Metastatic Breast Carcinoma in the Ovary (tissue), 3 donors: ENCODE results near the genes SLC26A3, DLD, LRRN3 and ZNF277.

- PRO-cap, 3 experiments: no peak in any of the 3 experiments
Observed at GRCh38 chr7:107638570-107639390, 21.8 kb upstream of the SLC26A4 start.

GRCh38 chr7:107763577-107763878, 19.6 kb downstream of the CBLL1 start:
- PRO-cap, 3 experiments: no peak in any of the 3 experiments

GRCh38 chr7:107802985-107803896, at the start of gene SLC26A3:
TSS of gene SLC26A3 (minus strand) at chr7:107803223.
- PRO-cap, 3 experiments: no peak in any of the 3 experiments

GRCh38 chr7:107890763-107891959, at the start of gene DLD:
TSS of gene DLD (plus strand) at chr7:107891183.
- PRO-cap, 3 experiments: peak in 3 of 3 experiments; most common plus-strand start chr7:107891170 (in 3); most common minus-strand start chr7:107891044 (in 2)

DNA sequence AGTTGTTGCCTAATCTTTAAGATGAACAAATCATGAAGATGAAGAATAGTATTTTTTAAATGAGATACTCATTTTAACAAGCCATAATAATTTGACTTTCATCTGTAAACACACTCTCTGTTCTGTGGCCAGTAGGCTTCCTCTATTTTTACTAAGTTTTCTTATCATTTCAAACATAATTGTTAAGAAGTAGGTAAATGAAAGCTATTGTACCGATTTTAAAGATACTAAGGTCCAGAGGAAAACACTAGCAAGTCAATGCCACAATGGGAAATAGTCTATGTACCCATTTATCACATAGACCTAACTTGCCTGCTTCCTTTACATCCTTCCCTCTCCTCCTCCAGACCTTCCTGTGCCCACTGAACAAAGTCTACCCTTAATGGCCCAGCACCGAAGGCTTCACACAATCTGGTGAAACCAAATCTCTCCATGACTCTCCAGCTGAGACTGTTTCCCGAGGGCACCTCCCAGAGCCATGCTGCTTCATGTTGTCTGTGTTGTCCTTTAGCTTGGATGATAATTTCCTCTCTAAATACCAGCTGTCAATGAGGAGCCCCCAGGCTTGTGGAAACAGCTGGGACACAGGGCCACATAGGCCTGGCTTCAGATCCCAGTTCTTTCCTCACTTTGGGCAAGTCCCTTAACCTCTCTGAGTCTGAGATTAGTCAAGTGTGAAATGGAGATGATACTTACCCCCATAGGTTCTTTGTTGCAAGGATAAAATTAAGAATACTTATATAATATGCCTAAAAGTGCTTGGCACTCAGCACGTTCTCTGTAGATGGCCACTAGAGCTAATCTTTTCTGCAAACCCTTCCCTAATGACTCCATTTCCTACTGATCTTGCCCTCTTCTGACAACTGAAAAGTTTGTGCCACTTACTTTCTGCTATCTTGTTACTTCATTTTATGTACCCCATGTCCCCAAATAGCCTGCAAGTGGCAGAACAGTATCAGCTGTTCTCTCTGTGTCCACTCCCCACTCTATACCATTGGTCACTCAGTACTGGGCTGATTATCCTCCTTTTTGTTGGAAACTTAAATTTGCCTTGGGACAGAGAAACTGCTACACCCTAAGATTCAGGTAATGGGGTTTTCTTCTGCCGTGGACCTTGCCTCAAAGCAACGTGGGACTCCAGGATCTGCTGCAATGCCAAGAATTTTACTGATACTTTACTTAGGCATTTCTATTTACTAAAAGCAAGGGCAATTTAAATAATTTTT, 54.5 kb downstream of the DLD start:
- PRO-cap, 3 experiments: no peak in any of the 3 experiments

GRCh38 chr7:107946698-107947346, 55.8 kb downstream of the DLD start:
- PRO-cap, 3 experiments: no peak in any of the 3 experiments

GRCh38 chr7:108294562-108295113, 161.6 kb downstream of the NRCAM start:
- PRO-cap, 3 experiments: no peak in any of the 3 experiments

DNA sequence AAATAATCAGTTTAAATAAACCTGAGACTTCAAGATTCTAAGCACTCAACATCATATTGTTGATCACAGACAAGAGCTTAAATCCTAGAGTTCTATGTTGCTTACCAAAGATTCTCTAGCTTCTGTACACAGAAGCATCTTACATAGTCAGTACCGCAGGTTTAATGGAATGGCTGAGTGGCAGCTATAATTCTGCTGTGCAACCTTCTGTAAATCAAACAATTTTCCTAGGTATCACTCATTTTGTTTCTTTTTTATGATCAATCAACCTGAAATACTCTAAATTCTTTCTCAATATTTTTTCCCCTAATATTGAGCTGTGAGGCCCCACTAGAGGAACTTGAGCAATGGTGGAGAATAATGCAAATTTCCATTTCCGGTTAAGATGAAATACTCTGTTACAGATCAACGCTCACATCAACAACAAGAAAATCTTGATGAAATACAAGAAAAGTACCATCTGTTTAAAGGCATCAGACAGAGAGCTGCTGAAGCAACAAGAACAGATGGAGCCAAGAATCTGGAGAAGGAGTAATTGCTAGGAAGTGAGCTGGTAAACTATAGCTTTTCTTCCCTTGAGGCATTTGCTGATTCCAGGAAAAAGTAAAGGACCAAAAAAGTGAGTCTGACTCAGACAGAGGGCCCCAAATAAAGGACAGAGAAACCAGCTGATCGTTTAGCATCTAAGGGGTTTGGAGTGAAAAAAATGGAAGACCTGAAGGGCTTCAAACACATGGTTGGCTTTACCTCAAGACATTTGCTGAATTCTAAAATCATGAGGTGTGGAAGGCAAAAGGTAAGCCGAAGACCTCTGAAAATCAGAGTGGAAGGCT, 22.6 kb downstream of the PNPLA8 start:
- PRO-cap, 3 experiments: peak in 1 of 3 experiments; most common plus-strand start position 467 of the sequence (in 1)

GRCh38 chr7:110663084-110663714, 427.7 kb upstream of the LRRN3 start:
- PRO-cap, 3 experiments: no peak in any of the 3 experiments

GRCh38 chr7:110822000-110823086, 268.6 kb upstream of the LRRN3 start:
- PRO-cap, 3 experiments: no peak in any of the 3 experiments

- PRO-cap, 3 experiments: peak in 1 of 3 experiments; most common plus-strand start chr7:111067435 (in 1)
Observed at GRCh38 chr7:111067153-111067564, 23.8 kb upstream of the LRRN3 start.

GRCh38 chr7:111090960-111091718, at the start of gene LRRN3:
TSS of gene LRRN3 (plus strand) at chr7:111091127.
- PRO-cap, 3 experiments: no peak in any of the 3 experiments

DNA sequence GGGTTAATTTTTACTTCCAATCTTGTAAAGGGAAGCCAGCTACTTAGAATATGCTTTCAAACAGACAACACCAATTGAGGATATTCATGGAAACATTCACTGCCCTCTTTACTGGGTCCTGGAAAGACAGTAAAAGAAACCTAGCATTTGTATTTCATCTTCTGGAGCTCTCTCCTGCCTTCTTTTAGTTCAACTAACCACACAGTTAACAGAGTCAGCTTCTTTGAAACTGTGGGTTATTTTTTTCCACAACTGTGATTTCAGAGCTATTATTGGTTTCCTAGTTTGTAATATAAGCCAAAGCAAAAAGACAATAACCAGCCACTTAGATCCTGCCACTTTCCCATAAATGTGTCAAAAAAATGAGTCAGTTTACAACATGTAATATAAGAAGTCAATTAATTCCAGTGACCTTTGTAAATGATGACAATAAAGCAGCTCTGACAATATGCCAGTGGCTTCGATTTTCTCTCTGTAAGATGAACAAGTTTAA, 1.8 kb downstream of the LRRN3 start:
- PRO-cap, 3 experiments: no peak in any of the 3 experiments

DNA sequence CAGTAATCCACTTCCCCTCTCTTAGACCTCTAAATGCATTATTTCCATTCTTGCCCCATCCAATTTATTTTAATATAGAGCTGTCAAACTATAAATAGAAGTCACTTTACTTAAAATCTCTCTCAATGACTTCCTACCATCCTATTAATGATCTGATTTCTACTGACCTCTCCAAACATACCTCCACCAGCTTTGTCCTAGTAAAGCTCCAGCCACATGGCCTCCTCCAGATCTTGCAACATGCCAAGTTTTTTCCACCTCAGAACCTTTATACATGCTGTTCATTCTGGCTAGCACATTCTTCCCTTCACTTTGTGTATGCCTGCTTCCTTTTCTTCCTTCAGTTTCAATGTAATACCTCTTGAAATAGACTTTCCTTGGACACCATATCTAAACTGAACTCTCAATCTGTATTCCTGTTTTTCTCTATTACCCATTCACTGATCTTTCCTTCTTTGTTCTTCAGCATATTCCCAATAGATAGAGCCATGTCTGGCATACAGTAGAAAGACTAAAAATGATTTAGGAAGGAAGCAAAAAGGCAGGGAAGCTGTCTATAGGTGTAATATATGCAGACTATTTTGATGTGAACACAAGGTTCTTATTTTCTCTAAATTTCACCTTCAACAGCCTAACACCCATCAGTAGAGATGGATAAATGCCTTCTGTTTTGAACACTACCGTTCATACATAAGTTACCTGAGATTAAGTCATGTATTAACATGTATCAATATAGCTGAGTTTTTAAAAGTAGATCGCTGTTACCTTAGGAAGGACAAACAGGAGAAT, 218.1 kb downstream of the IMMP2L start:
- PRO-cap, 3 experiments: no peak in any of the 3 experiments

GRCh38 chr7:111561331-111562339, 657 bp downstream of the IMMP2L start:
- PRO-cap, 3 experiments: peak in 3 of 3 experiments; most common plus-strand start chr7:111562080 (in 3); most common minus-strand start chr7:111562007 (in 1)

DNA sequence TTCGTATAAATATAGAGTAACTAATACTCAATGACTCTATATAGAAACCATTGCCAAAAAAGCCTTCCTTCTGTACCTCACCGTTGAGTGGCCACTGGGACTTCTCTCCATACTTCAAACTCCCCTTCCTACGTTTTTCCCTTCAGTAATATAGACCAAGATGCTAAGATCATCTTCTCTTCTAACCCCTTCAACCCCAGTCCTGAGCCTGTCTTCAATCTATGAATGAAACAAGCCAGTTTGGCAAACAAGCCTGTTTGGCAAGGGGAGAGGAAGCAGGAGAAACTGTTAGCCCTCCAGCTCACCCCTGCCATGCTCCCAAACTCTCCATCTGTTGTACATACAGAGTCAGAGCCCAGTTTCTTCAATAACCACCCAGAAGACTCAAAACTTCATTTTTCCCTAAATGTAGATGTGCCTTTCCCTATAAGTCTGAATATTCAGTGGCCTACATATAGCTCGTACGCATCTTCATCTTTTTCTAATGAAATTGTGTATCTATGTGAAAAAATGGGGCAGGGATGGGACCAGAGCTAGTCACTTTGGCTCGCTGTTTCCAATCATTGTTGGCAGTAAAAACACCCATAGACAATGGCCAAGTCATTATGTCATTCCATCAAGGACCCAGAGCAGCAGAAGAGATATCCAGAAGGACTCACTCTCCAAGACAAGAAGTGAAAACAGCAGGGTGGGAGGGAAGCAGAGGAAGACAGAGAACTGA, 87.5 kb downstream of the DOCK4 start:
- PRO-cap, 3 experiments: no peak in any of the 3 experiments

GRCh38 chr7:112148894-112149564, 57.2 kb downstream of the DOCK4 start:
- PRO-cap, 3 experiments: no peak in any of the 3 experiments

DNA sequence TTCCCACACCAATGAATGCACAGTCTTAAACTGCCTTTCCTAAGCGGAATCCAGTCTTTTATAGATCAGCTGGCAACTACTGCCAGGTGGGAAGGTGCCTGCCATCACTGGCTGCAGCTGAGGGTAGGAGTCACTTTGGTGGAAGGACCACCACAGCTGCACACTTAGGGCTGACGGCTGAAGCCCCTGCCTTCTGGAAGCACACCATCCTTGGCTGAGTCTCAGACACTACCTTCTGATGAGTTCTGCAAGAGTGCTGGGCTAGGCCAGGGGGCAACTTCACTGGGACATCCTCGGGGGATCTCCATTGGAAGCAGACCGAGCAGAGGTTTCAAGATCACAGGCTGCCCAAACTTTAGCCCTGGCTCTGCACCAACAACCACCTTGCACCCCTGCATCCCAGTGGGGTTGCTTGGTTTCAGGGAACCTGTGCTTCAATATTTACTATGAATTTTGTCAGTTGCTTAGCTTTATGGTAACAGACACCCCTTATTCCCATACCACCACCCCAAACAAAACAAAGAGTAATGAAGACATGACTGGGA, 20.3 kb downstream of the DOCK4 start:
- PRO-cap, 3 experiments: no peak in any of the 3 experiments

GRCh38 chr7:112206509-112207527, at the start of gene ZNF277:
TSS of gene ZNF277 (plus strand) at chr7:112206695.
- PRO-cap, 3 experiments: peak in 3 of 3 experiments; most common plus-strand start chr7:112206645 (in 1)

DNA sequence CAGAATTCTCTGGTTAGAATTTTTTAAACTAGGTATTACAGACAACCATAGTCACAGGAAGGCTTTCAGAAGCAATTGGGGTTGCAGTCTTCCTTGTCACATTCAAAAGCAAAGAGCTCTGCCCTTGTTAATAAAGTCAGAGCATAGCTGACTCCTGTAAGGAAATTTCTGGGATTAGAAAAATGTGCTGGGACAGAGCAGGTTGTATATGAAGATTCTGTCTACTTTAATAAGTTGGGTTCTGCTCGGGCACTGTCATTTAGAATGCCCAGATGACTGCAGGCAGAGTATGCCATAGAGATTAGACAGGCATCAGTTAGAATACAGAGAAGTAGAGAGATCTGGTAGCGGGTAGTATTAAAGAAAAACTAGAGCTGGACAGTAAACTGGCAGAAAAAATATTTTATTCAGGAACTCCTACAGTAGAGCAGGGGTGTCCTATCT, 17.3 kb downstream of the ZNF277 start:
- PRO-cap, 3 experiments: no peak in any of the 3 experiments